ENCODE measurements around a stretch of chr2.

- RRBS: no CpG with 5 or more reads among the region's 6 CpGs
These were observed 64.6 kb downstream of the PRKCE start for GRCh38 chr2:45715812-45716665.

DNA sequence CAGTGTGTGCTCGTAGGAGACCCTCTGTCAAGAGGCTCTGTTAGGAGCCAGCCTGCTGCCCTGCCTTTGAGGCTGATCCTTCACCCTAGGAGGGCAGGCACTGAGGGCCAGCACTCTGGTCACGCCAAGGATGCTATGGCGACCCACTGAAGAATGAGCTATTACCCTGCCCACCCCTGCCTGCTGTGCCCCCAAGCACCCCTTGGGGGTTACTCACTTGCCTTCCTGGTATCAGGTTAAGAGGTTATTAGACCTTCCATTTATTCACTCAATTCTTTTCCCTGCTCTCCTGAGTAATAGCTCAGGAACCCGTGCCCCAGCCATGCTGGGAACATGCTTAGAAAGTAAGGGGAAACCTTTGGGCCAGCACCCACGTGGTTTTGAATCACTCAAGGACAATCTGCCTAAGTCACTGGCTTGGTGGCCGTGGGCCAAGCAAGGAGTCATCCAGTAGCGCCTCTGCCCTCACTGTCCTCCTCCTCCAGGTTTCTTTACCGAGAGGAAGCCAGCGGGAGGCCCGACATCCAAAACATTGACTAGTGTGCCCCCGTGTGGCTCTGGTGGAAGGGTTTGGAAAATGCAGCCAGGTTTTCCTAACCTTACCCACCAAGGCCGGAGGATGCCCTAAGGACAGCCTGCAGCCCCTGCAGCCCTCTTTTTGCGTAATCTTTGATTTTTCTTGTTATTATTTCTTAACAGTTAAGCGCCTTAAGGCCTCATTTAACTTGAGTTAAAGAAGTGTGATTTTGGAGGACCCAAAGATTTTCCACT lies 284.7 kb downstream of the PRKCE start:
- RRBS: no CpG with 5 or more reads among the region's 14 CpGs

- RRBS: no CpG with 5 or more reads among the region's 3 CpGs
These were observed 276.8 kb upstream of the EPAS1 start for GRCh38 chr2:46020373-46020921.

- RRBS: no CpG with 5 or more reads among the region's 9 CpGs
These were observed 261.4 kb upstream of the EPAS1 start for GRCh38 chr2:46035590-46036524.

DNA sequence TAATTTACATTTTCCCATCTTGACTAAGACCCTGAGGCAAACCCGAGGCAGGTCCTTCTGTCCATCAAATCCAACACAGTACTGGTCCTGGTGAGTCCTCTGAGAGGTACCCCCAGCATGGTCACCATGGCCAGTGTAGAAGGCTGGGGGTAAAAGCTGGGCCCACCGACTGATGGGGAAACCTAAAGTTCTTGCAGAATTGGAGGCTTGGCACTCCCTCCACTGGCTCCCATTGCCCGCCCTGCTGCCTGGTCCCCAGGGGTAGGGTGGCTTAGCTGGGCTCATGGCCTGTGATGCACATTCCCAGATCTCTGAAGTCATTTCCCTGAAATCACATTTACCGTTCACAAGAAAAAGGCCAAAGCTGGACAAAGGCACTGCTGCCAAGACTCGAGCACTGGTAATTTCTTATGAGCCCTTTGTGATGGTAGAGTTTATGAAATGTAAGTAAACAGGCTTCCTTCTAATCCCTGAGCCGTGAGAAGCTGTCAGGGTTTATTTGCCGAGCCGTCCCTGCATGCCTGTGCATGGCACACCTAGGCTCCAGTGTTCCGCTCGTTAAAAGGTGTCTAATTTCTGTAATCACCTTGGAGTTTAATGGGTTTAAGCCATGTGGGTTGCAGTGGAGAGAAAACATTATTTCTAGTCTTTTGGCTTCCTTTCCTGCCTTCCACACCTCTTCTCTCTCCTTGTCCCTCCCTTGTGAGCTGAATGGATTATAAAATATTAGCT lies 247.2 kb upstream of the EPAS1 start:
- RRBS: no CpG with 5 or more reads among the region's 10 CpGs

GRCh38 chr2:46073316-46074169 lies 223.7 kb upstream of the EPAS1 start:
- RRBS: no CpG with 5 or more reads among the region's 11 CpGs

GRCh38 chr2:46164017-46164699 lies 133.0 kb upstream of the EPAS1 start:
- RRBS: no CpG with 5 or more reads among the region's 6 CpGs

- RRBS: no CpG with 5 or more reads among the region's 8 CpGs
These were observed 110.1 kb upstream of the EPAS1 start for GRCh38 chr2:46186878-46187691.

DNA sequence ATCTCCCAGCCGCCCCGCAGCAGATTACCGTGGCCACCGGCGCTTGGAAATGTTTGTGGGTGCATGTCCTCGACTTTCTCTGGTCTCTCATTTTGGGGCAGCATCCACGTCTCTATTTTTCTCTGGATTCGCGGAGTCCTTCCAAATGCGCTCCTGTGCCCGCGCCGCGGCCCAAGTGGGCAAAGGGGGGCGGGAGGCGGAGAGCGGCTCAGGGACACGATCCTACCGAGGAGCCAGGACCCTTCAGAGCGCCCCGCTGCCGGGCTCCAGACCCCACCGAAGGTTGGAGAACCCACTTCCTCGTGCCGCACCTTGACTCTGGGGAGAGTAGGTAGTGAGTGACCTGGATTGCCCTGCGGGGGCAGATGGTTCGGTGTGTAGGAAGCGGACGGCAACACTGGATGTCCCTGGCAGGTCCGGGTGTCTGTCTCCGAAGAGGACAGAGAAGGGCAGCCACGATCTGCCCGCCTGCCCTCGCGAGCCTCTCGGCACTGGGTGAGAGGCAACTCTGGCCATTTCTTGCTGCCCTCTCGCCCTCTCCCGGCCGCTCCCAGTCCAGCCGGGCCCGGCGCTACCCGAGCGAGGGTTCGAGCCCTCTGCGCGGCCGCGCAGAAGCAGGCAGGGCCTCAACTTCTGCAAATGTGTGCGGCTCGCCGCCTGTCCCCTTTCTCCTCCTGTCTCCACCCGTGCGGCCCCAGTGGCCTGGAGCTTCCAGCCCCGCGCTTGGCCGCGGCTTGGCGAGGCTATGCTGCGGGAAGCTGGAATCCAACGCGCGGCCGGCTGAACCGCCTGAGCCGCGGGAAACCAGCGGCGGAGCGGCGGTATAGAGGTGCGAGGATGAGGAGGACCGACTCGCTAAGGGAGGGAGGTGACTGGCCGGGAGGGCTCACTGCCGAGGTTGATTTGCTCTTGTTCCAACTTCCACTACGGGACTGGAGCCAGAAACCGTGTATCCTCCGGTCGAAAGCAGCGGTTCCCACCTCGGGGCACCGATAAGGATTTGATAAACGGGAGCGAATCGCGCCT lies 1.3 kb downstream of the EPAS1 start:
- RRBS: under 1% methylated on average over 21 of the region's 87 CpGs

GRCh38 chr2:46313867-46314672 lies 16.9 kb downstream of the EPAS1 start:
- RRBS: no CpG with 5 or more reads among the region's 9 CpGs

DNA sequence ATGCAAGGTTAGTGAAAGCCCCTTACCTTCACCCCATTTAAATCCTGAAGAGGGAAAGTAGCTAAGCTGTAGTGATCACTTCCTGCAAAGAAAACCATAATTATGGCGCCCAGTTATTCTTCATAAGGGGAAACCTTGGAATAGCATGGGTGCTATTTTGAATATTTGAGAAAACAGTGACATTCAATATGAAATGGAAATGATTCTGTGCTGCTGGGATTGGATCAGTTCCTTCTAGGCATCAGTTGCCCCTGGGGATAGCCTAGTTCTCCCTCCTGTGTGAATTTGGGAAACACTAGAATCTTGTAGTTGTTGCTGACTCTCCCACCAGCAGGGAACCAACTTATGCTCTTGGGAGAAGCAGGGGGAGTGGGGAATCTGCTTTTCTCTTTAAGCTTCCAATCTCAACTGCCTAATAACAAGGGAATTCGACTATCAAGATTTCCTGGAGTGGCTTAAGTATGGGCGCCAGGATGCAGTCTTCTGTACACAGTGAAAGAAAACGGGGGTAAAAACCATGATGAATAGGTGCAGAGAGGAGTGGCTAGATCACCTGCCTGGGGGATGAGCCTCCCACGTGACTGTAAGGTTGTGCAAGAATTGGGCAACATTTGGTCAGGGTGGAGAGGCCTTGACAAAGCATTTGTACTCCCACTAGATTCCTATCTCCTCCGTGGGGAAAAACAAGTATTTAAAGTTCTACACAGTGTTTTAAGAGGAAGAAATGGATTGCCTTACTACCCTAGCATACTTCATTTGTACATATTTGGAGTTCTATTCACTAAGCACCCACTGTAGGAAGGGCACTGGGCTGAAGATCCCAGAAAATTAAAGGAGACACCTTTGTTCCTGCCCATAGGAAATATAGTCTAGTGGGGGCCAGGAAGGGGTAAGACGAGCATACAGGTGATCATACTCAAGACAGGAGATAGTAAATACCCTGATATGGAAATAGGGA lies 28.9 kb downstream of the EPAS1 start:
- RRBS: no CpG with 5 or more reads among the region's 7 CpGs

DNA sequence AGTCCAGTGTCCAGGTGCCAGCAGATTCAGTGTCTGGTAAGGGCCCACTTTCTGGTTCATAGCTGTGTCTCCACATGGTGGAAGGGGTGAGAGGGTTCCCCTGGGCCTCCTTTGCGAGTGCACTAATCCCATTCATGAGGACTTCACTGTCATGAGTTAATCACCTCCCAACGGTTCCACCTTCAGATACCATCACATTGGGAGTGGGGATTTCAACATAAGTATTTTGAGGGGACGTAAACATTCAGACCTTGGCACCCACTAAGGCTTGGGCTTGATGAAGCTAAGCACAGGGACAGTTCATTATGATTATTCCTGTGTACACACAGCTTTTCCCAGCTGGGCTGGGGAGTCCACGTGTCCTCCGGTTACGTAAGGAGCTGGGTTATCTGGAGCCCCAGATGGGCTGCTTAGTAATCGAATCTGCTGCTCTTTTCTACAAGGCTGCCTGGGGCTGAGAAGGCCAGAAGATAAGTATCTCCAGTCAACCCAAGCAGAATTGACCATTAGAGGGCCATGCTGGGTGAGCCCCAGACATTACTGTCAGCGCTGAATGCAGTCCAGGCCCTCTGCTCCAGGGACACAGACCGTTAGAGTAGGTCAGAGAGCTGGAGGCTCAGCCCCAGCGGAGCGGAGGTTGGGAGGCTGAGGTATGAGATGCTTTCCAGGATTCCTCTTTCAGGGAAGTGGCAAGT lies 42.7 kb downstream of the EPAS1 start:
- RRBS: no CpG with 5 or more reads among the region's 11 CpGs

- RRBS: no CpG with 5 or more reads among the region's 7 CpGs
These were observed 22.0 kb upstream of the RHOQ start for GRCh38 chr2:46520346-46520597.

DNA sequence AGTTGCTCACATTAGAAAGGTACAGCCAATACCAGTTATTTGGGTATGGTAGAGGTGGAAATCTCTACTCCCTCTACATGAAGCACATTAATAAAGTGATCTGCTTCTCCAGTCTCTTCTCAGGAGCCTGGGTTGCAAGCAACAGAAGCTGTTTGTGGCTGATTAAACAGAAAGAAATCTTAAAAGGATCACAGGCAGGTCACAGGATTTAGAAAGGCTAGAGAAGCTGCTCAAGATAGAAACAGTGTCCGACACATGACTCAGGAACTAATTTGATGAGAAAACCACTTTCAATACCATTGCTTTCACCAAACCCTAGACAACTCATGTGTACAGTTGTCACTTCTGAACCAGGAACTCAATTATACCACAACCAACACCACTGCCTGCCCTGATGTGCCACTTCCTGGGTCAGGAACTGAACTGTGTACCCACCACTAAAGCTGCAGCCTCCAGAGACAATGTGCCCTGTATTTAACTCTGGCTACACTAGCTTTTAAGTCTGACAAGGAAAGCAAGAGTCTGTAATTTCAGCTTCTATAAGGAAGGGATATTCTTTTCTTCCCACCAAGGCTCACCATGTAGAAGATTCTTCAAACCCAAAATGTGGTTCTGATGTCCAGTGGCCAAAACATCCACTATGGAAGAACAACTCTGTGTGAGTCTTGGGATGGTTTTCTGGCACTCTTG lies 6.9 kb upstream of the RHOQ start:
- RRBS: no CpG with 5 or more reads among the region's 1 CpG

DNA sequence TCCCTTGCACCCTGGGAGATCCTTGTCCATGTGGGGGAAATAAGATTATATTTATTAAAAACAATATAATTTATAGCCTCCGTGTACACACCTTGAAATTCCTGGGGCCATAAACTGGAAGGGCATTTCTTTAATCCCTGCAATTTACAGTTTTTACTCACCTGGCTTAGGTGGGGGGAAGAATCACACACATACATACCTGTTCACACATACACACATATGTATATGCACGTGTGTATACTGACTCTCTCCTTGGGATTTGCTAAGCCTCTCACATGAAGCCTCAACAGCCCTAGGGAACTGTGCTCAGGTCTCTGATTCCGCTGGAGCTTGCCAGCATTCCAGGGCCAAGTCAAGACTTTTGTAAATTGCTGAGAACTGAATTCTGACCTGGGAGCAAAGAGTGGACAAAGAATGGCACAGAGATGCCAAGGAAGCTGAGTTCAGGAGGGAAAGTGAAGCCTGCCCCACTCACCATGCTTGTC lies 39.5 kb downstream of the CRIPT start:
- RRBS: no CpG with 5 or more reads among the region's 3 CpGs

DNA sequence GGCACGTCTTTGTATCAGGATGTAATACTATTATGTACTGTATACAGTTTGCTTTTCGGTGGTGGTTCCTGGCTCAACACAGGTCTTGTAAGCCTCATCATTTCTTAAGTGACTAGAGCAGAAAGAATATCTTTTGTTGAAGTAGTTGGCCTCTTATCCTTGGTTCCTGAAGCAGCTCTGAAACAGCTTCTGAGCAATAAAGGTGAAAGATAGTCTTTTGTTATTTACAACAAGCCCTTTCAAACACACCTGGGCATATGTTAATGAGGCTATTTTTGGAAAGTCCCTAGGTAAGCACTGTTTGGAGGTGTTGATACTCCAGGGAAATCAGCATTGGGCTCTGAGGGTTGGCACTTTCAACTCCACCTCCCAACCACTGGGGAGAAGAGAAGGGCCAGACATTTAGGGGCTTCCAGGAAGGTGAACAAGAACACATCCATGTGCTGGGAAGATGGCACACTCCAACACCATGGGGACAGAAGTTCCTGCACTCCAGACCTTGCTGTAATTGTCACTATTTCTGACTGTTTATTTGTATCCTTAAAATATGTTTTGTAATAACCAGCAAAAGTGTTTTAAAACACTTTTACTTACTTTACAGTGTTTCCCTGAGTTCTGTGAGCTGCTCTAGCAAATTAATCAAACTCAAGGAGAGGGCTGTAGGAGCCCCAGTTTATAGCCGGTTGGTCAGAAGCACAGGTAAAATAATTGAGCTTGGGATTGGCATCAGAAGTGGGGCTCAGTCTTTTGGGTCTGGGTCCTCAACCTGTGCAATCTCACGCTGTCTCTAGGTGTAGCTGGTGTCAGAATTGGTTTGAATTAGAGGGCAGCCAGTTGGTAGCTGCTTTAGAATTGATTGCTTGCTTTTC lies 5.7 kb downstream of the SOCS5 start:
- RRBS: no CpG with 5 or more reads among the region's 4 CpGs

GRCh38 chr2:46818336-46818734 lies 97.3 kb downstream of the MCFD2 start:
- RRBS: no CpG with 5 or more reads among the region's 5 CpGs

- RRBS: no CpG with 5 or more reads among the region's 5 CpGs
These were observed 64.9 kb downstream of the MCFD2 start for GRCh38 chr2:46850651-46851251.

- RRBS: no CpG with 5 or more reads among the region's 13 CpGs
These were observed 16.6 kb downstream of the MCFD2 start for GRCh38 chr2:46898973-46899362.

DNA sequence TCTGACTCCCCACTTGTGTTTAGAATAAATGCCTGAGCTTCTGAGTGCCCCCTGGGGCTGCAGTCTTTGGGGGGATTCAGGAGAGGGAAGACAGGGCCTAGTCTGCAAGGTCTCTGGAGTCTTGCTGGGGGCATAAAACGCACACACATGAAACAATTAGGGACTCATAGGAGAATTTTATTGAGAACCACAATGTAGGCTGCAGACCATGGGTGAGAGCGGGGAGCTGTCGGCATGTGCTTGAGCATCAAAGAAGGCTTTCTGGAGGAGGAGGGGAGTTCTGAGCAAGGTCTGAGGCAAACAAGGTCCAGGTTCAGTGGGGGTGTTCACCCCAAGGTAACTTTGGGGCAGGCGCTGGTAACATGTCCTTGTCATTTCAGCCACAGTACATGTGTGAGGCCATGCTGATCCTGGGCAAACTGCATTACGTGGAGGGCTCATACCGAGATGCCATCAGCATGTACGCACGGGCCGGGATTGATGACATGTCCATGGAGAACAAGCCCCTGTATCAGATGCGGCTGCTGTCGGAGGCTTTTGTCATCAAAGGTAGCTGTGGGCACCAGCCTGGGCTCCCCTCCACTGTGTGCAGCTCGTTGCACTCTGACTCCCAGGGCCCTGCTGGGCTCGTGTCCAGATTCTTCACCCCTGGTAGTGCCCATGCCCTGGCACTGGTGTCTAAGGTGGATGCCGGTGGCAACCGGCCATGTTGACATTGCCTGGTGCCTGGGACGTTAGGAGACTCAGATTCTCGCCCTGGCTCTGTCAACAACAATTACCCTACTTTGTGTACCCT lies 15.6 kb downstream of the TTC7A start:
- RRBS: no CpG with 5 or more reads among the region's 17 CpGs